Vein endothelial cell (primary cell): ENCODE measurements around a stretch of chr1.

DNA sequence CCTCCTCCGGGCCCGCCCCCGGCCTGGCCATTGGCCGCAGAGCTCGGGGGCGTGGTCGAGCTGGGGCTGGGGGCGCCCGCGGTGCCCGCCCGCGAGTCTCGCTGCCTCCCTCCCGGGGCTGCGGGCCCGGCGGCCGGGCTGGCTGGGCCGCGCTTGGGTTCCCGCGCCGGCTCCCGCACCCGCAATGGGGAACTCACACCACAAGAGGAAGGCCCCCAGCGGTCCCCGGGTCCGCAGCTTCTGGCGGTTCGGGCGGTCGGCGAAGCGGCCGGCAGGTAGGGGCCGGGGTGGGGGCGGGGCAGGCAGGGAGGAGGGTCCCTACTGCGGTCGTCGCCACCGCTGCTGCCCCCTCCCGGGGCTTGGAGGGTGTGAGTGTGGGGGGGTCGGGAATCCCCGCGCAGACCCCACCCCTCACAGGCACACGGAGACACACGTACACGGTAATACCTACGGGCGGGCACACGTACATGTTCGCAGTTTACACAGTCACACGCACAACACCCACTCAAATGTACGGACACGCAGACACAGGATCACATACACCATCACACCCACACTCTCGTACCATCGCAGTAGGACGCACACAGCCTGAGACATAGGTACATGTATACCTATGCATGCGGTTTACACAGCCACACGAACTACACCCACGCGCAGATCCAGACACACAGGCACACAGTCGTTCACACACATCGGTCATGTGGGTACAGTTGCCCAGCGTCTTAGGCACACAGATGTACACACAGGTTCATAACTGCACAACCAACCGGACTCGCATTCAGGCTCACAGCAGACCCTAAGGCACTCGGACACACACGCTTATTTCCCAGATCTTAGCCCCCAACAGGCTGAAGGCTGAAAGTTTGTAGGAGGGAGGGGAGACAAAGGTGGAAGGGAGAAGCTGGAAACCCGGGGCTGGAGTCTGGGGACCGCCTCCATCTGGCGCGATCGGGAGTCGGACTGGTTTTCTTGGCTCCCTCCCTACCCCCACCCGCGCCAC, 12.6 kb downstream of the KIAA1522 start:
- CAGE, long polyA plus RNA, result no peak

DNA sequence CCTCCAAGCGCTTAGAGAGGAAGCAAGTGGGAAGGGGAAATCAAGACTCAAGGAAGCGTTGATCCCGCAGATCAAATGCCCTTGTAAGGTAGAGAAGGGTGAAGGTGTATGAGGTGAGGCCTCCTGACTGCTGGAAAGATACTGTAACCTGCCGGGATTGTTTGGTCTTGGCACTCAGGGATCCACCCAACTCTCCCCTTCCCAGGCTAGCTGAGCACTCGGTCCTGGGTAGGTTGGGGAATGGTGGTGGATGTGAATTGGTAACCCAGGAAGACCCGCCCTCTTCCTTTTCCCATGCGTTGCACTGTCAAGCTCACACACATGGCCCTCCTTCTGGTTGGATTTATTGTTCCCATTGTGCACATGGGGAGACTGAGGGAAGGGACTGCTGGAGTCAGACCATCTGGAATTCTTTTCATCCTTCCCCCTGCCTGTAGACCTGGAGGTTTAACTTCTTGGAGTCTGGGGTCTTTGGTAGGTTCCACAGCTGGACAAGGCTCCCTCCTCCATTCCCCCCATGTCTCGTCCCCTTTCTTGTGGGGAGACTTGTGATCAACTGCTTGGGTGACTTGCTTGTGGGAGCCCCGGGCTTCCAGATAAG, 16.5 kb downstream of the KIAA1522 start:
- CAGE, long polyA plus RNA, result no peak

DNA sequence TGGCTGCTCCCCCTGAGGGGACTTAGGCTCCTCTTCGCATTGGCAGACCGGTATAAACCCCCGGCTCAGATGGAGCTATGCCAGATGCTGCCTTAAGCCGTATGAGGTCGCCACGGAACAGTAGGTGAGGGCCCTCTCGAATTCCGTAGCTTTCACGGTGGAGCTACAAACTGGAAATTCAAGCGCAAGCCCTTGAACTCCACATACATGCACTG, 24.2 kb upstream of the TMEM54 start:
- CAGE, long polyA plus RNA, result no peak

DNA sequence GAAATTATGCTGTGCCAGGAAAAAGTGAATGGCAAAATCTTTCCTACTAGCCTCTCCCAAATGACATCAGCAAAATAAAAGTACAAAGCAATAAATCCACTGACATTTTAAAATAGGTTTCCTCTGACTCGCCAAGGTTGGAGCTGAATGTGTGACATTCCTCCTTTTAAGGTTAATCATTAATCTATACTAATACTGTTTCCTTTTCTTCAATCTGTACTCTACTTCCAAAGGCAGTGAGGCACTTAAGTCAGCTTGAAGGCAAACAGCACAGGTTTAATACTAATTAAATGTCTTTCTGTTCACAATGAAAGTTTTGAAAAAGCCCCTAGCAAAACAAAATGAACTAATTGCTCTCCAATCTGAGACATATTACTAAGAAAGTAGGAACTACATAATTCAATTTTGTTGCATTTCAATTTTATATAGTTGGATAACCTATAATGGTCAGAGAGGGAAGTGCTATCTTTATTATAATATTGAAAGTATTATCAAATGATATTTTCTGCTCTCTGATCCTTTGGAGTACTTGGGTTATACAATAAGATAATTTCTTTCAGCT, 15.6 kb downstream of the RNF19B start:
- CAGE, long polyA plus RNA, result no peak

DNA sequence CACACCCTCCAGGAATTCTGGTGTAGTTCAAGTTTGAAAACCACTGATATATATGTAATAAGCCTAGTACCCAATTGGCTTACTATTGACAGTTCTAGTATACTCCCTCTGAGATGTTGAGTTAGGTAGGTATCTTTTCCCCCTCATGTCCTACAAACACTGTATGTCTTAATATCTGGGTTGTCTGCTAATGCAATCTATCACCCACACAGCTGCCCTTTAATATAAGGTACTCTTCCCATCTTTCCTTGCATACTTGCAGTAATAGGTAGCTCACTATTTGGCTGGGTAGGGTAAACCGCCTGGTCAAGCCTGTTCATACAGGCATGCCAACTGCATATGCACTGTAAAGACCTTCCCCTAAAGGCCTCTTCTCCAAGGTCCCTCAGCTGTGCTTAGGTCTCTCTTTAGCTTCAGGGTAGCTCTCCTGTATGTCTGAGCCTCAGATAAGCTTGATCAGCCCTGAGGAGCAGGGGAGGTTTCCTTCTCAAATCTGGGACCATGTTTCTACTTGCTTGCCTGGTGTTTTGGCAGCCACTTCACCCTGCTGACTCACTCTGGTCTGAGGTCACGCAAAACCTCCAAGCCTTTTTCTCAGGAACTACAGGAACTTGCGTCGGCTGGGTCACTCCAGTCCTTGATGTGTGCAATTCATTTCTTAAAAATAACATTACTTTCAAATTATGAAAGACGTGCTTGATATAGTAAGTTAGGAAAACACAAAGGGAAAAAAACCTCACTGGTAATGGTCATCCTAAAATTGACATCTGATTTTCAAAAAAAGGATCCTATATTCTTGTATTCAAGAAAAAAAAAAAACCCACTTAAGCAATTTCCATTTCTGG, 24.5 kb upstream of the RNF19B start:
- CAGE, long polyA plus RNA, result no peak

DNA sequence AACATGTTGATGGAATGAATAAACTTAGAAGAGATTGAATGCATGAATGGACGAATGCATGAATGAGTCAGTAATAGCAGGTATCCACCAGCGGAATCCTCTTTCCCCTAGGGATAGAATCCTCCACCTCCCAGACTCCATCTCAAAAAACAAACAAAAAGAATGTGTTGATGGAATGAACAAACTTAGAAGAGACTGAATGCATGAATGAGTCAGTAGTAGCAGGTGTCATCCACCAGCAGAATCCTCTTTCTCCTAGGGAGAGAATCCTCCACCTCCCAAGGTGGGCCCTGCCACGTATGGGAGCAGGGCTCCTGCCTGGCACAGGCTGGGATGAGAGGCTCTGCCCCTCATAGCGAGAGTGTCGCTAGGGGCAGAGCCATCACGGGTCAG, 26.8 kb upstream of the RNF19B start:
- CAGE, long polyA plus RNA, result no peak

DNA sequence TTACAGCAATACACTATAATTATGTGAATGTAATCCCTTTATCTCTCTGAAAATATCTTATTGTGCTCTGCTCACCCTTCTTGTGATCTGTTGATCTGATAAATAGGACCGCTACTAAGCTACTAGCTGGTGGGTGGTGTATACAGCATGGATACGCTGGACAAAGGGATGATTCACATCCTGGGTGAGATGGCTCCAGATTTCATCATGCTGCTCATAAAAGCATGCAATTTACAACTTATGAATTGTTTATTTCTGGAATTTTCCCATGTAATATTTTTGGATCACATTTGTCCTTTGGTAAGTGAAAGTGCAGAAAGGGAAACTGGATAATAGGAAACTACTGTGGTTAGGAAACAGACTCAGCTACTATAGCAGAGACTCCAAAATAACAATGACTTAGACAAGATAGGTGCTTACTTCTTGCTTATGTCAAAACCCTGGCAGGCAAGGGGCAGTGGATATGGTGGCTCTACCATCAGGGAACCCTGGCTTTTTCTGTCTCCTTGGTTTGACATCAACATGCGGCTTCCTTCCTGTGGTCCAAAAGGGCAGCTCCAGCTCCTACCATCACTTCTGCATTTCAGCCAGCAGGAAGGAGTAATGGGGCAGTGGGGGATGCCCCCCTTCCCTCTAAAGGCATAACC, 13.6 kb upstream of the AK2 start:
- CAGE, long polyA plus RNA, result no peak

DNA sequence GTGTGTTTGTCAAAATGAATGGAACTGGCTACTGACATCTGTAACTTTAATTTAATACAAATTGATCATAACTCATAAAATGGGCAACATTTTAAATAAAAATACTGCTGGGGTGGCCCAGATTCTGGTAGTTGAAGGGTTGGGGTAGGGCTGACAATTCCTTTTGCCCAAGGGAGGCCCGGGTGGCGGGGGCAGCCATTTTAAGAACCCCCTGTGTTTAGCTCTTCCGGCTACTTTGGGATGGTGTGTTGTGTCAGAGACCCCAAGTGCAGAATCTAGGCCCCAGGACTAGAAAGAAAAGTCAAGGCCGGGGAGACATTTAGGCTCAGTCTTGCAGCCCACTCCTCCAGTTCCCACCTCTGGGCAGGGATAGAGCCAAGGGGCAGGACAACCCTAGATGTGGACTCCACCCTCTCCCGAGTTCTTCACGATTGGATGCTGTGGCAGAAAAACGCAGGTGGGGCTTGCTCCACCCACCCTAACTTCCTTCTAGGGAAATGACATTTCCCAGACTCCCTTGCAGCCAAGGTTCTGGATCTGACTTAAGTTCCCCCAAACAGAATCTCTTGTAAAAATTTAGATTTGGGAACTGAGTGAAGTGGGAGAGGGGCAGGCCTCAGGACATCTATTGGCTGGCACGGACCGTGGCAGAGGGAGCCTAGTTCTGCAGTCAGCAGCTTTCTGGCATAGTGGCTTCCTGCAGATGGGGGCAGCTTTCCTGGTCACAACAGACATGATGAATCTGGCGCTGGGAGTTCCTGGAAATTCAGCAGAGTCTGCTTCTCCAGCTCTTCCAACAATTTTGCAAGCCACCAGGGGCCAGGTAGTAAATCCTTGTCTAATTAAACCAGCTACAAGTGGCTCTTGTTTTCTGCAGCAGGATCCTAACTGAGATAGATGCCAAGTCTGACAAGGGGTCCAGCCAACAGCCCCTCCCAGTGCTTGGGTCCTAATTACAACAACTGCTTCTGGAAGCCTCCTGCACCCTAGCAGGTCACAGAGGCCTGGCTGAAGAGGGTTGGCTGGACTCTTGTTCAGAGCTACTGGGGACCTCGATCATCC, 36.1 kb downstream of the TRIM62 start:
- CAGE, long polyA plus RNA, result no peak

DNA sequence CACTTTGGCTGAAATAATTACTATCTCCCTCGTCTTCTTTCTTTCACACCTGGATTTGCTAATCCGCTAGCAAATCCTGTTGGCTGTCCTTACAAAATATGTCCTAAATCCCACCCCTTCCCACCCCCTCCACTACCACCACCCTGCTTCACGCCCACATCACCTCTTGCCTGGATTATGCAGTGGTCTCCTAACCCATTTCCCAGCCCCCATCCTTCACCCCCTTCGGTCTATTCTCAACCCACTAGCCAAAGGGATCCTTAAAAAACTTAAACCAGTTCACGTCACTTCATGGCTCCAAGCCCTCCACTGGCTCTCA, 25.1 kb downstream of the TRIM62 start:
- CAGE, long polyA plus RNA, result no peak

- CAGE, long polyA plus RNA, result no peak
Measured at GRCh38 chr1:33163359-33163840, 18.4 kb downstream of the TRIM62 start.

DNA sequence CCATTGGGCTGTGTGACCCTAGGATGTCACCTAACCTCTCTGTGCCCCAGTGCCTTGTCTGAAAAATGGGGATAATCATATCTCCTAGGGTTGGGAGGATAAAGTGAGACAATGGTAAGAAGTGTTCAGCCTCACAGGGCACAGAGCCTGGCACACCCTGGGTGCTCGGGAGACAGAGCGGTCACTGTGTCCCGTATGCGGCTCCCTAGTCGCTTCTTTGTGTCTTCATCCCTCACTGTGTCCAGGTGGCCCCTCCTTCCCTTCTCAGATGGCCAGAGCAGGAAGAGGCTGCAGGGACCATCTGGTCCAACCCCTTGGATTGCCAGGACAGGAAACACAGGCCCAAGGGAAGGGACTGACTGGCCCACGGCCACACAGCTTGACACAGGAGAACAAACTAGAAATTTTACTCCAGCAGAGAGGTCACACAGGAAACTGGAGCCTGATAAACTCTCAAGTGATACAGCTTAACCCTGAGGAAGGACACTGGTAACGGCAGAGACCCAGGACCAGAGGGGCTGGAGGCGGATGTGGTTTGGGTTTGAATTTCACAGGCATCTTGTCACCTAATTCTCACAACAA, 11.0 kb downstream of the TRIM62 start:
- CAGE, long polyA plus RNA, result no peak

GRCh38 chr1:33219962-33220342, 36.3 kb upstream of the ZNF362 start:
- CAGE, long polyA plus RNA, result no peak

- CAGE, long polyA plus RNA, result no peak
Measured at GRCh38 chr1:33244007-33244532, 12.2 kb upstream of the ZNF362 start.

GRCh38 chr1:33265142-33265894, 9.0 kb downstream of the ZNF362 start:
- CAGE, long polyA plus RNA, result no peak

GRCh38 chr1:33339329-33339933, 18.5 kb upstream of the A3GALT2 start:
- CAGE, long polyA plus RNA, result no peak

GRCh38 chr1:33343903-33344330, 23.0 kb upstream of the A3GALT2 start:
- CAGE, long polyA plus RNA, result no peak

- CAGE, long polyA plus RNA, result no peak
Measured at GRCh38 chr1:33349070-33349959, 28.4 kb upstream of the A3GALT2 start.

DNA sequence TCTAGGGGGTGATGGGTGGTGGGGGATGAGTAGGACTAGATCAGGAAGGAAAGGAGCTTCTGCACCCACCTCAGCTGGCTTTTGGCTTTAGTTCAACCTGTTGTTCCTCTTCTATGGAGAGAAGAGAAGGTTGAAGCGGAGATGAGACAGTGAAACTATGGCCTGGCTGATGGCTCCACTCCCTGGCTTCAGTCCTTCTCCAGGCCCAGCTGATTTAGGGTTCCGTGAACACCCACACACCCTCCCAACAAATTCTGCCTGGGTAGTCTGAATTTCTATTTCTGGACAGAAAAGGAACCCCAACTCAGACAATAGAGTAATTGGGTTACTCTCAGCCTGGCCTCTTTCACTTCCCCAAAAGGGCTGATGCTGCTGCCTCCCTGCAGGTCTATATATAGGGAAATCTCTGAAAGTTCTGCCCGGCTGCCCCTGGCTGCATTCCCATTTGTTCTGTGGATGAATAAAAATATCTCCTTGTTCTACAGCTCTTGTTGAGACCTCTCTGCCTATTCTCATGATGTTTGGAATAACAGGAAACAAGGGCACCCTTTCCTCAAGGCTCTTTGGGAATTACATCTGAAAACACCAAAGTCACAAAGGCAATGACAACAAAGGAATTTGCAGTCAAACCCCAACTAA, 11.5 kb upstream of the ZSCAN20 start:
- CAGE, long polyA plus RNA, result no peak

DNA sequence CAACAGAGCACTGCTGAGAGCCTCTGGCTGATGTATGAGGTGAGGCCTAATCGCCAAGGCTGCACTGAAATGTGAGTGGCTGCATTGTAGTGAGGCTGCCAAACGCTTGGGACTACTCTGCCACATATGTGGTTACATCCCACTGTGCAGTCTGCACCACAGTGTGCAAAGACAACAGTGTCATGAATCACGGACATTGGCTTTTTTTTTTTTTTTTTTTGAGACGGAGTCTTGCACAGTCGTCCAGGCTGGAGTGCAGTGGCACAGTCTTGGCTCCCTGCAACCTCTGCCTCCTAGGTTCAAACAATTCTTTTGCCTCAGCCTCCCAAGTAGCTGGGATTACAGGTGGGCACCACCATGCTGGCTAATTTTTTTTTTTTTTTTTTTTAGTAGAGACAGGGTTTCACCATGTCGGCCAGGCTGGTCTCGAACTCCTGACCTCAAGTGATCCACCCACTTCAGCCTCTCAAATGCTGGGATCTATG, 97.6 kb downstream of the ZSCAN20 start:
- CAGE, long polyA plus RNA, result no peak

- CAGE, long polyA plus RNA, result no peak
Measured at GRCh38 chr1:34683651-34684099, 71.2 kb upstream of the GJB5 start.